GM12891 (cell line): ENCODE measurements around a stretch of chr1.

DNA sequence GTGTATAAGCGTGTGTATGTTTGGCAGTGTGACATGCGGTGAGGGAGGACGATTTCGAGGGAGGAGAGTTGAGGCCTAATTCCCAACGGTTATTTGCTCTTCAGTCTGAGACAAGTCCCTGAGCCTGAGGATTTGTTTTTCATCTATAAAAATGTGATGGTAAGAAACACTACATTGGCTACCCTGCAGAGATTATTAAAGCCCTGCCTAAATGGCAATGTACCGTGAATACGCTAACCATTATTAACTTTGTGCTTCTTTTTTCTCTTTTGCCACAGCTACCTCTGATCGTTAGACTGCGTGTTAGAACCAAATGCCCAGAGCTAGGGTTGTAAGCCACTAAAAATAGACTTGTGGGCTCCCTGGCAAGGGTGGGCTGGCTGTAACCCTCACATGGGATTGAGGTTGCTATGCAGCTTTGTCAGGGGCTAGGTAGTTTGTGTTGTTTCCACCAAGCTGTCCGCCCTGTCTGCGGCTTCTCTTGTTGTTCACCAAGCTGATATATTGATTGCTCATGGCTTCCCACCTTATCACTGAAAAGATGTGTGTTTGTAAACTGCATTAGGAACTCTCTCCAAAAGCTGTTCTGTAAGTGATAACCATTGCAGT lies 41.8 kb upstream of the TARBP1 start:
- RRBS = no CpG with 5 or more reads among the region's 11 CpGs

DNA sequence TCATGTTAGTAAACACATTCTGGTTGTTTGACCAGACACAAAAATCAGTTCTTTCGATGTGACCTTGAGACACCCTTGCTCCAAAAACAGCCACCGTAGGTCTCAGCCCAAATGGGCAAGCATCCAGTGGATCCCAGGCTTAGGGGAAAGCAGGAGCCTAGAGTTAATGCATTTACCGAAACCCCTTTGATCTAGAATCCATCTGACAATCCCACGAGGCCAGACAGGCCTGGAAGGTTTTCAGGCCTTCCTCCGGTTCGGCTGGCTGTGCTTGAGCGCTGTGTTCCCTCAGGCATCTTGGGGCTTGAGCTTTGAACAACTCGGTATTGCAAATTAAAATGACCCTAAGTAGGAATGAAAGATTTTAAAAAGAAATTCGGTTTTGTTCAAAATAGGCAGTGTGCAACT lies 47.5 kb downstream of the IRF2BP2 start:
- RRBS = no CpG with 5 or more reads among the region's 9 CpGs

GRCh38 chr1:234585276-234586349 lies 24.4 kb downstream of the IRF2BP2 start:
- RRBS = no CpG with 5 or more reads among the region's 17 CpGs

GRCh38 chr1:234598660-234599026 lies 11.3 kb downstream of the IRF2BP2 start:
- RRBS = no CpG with 5 or more reads among the region's 2 CpGs

- RRBS = no CpG with 5 or more reads among the region's 4 CpGs
Measured at GRCh38 chr1:234607784-234607970, 2.3 kb downstream of the IRF2BP2 start.

DNA sequence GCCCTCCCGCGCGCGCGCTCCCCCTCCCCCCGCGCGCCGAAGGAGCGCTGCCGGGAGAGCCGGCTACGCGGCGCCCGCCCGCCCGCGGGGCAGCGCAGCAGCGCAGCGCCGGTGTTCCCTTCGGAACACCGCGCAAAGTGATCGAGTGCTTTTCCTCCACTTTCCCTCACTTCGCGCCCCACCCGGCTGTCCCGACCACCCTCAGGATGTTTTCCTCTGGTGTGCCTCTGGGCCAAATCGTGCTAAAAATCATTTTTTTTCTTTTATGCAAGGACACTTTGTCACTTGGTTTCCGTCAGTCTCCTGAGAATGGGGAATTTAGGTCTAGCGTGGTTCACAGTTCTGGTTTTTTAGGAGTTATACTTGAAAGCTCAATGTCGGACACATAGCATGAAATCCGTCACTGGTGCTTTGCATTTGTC lies 277 bp upstream of the IRF2BP2 start:
- RRBS = 1% methylated on average over 19 of the region's 36 CpGs

DNA sequence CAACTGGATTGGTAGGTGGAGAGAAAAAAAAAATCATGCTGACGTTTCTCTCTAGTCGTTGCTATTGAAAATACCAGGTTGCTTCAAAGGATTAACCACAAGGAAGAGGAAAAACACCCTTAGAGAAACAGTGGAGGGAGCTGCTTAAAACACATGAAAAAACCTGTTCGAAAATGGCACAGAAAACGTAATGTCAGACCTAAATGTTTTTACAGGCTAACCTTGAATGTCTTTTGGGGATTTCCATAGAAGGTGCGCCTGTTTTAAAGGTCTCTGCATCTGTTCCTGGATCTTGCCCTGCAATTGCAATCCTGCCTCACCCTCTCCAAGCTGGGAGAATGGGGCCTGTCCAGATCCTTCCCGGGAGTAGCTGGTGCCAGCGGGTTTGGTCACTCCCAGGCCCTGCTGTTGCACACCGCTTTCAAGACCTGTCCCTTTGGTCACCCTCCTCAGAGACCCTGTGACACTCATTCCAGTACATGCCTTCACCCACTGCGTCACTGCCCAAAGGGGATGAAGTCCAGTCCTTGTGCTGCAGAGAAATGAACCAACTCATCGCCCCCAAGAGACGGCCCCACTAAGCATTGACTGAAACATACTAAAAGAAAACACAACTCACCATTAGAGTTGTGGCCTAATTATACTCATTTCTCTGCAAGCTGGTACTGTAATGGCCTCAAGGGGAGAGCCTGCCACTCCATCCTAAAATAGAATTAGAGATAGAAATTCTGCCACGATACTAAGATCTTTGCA lies 1.8 kb upstream of the IRF2BP2 start:
- RRBS = no CpG with 5 or more reads among the region's 12 CpGs

- RRBS = no CpG with 5 or more reads among the region's 18 CpGs
Measured at GRCh38 chr1:234770064-234770665, 160.2 kb upstream of the IRF2BP2 start.

DNA sequence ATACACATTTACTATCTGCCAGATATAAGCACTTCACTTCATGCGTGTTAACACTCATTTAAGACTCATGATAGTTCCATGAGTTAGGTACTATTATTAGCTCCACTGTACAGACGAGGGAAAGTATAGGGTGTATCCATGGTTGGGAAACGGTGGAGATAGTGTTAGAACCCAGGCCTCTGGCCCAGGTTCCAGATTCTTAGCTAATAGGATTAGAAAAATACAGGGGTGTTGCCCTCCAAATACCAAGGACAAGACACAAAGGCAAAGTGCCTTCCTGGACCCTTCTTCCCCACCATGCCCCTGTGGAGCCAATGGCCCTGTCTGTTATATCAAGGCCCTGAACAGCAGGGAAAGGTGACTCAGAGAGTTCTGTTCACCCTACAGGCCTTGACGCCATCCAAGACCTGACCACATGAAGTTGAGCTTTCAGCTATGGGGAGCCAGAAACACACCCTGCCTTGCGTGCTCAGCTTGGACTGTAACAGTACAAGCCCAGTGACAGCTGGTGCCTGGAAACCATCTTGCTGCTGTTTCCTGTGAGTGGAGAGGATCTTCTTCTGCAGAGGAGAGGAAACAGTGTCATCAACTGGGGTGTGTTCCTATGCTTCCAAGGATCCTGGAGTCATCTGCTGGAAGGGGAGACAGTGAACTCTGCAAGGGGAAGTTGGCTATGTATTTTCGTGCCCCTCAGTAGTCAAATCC lies 164.9 kb upstream of the IRF2BP2 start:
- RRBS = no CpG with 5 or more reads among the region's 6 CpGs

- RRBS = no CpG with 5 or more reads among the region's 12 CpGs
Measured at GRCh38 chr1:234775467-234776157, 165.6 kb upstream of the IRF2BP2 start.

- RRBS = no CpG with 5 or more reads among the region's 9 CpGs
Measured at GRCh38 chr1:234778095-234778670, 168.2 kb upstream of the IRF2BP2 start.

- RRBS = 88% methylated on average over 5 of the region's 31 CpGs
Measured at GRCh38 chr1:234917984-234919030, 210.3 kb downstream of the TOMM20 start.

GRCh38 chr1:234924521-234925271 lies 203.9 kb downstream of the TOMM20 start:
- RRBS = no CpG with 5 or more reads among the region's 14 CpGs

GRCh38 chr1:234964955-234965567 lies 163.6 kb downstream of the TOMM20 start:
- RRBS = no CpG with 5 or more reads among the region's 1 CpG

DNA sequence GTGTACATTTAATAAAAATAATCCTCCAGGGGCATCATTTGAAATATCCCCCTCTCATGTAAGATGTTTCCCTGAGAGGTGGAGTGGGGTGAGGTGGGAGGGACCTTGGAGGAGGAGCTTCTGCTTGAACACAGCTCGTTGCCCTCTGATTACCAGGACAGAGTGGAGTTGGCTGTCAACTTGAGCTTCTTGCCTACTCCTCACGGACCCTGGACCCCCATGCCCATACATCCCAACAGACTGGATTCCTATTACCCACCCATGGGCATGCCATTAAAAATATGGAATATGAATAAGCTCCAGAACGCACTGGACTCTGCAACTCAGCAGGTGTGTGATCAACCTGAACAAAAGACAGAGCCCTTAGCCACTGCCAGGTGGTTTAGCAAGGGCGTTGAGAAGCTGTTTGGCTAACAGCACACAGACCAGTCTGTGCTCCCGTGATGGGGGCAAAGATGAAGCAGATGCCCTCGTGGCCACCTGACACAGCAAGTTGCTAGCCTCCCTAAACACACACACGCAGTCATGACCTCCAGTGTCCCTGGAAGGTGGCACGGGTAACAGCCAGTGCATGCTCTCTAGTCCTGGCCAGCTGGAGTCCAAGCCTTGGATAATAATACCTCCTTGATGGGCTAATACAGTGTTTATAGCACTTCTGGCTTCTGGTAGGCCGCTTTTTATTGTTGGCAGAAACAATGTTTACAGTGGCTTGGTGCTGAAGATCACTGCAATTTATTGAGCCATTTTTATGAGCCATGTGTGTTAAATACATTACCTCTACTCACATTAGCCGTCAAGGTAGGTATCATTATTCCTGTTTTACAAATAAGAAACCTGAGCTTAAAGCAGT lies 155.0 kb downstream of the TOMM20 start:
- RRBS = no CpG with 5 or more reads among the region's 10 CpGs

DNA sequence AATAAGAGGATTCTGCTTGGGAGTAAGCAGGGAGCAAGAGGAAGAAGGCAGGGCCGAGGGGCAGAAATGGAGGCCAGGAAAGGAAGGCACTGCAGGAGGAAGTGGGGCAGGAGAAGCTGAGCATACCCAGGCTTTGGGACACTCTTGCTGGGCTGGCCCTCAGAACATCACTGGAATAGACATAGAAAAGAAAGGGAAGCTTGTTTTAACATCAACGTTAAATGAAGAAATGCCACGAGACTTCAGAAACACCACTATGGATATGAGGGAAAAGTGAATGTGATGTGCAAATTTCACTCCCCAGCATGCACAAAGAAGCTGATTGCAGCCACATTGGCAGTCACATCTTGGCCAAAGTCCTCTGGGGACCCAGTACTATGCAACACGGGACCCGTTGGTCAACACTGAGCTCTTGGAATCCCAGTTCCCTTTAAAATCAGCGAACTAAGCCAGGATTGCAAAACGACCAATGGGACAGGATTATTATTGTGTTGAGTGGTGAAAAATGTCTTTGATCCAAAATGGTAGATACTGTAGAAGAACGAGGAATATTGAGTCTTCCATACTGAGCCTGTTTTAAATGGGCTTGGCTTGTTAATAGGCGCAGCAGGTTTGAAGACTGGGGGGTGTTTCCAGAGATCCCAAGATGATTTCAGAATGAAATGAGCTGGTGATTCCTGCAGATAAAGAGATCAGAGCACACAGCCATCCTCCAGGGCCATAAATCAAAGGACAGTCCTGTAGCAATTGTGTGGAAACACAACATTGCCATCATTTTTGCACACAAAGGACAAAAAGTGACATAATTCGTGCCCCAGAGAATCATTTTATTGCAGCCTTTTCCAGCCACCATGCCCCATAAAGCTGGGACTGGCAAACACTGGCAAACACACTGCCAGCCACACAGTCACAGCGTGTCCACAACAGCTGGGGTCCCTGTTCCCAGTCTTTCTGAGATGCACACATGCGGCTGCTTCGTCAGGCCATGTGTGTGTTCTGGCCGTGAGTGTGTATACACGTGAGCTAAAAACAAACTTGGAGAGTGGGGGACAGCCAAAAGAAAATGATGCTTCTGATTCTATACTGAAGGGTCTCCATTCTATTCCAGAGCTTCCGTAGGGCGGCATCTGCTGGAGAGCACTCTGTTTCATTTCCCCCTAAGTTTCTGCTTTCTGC lies 152.2 kb downstream of the TOMM20 start:
- RRBS = no CpG with 5 or more reads among the region's 17 CpGs

GRCh38 chr1:234986606-234987267 lies 141.9 kb downstream of the TOMM20 start:
- RRBS = no CpG with 5 or more reads among the region's 9 CpGs

DNA sequence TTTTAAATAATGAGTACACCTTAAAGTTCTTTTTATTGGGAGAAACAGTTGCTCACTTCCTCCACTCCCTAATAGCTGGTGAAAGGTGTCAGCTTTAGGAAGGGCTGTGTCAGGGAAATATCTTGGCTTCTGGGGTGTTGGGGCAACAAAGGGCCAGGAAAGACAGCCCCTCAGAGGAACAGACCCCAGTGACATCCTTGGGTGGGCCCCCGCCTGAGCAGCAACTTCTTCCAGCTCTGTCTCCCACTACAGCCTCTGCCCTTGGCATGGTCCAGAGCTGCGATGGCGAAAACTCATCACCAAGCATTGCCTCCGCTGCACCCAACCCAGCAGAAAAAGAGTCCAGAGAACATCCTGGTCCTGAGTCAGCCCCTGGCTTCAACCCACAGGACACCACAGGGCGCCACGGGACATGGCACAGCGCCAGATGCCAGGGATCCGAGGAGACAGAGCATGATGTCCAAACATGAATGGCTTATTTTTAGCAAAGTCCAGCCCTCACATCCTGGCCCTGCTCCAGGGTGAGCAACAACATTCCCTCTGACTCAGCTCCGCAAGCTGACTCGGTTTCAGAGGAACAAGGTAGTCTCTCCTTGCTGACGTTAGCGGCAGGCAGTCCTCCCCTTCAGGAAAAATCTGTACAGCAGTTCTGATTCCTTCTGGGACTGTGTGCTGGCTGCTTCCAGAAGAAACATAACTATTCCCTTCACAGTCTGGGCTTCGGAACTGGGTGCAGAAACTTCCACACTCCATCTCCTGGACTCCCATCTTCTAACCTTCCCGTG lies 131.5 kb downstream of the TOMM20 start:
- RRBS = no CpG with 5 or more reads among the region's 14 CpGs

DNA sequence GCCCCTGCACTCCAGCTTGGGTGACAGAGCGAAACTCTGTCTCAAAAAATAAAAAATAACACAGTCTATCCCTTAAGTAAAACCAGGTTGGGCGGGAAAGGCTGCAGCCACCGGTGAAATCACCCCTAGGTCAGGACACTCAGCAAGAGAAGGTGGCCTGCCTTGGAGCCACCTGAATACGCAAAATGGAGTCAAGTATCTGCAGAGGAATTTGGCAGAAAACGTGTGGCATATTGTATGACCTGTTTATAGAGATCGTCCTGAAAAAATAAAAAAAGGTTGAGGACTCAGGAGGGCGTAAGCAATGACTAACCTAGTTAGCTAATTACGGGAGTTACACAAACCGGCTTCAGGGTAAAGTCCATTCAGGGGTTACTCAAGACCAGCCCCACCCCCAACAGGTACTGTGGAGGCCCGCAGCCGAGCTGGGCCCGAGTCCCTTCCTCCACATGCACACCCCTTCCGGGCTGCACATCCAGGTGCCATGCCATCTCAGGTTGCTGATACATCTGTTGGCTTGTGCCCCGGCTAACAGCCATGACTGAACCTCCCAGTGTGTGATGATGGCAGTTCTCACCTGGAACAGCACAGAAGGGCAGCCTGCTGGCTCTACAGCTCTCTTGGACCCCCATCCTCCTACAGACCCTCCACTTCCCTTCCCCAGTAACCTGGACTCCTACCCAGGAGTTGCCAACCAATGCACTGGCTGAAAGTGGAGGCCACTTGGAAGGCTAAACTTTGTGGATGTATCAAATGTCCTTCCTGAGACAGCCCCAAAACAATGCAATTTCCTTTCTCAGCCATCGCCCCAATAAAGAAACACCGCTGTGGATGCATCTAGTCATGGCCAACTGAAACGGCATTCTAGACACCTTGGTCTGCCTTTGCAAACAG lies 66.1 kb downstream of the TOMM20 start:
- RRBS = no CpG with 5 or more reads among the region's 17 CpGs

GRCh38 chr1:235075547-235075904 lies 53.1 kb downstream of the TOMM20 start:
- RRBS = no CpG with 5 or more reads among the region's 9 CpGs